Endometrial microvascular endothelial cells (primary cell): ENCODE data around the gene ANKRD11.

GRCh38 chr16:89174617-89175220, 3.2 kb downstream of the CDH15 start:
- RAMPAGE, long total RNA = no peak

GRCh38 chr16:89244831-89245355, 27.4 kb downstream of the ZNF778 start:
- RAMPAGE, long total RNA = no peak

DNA sequence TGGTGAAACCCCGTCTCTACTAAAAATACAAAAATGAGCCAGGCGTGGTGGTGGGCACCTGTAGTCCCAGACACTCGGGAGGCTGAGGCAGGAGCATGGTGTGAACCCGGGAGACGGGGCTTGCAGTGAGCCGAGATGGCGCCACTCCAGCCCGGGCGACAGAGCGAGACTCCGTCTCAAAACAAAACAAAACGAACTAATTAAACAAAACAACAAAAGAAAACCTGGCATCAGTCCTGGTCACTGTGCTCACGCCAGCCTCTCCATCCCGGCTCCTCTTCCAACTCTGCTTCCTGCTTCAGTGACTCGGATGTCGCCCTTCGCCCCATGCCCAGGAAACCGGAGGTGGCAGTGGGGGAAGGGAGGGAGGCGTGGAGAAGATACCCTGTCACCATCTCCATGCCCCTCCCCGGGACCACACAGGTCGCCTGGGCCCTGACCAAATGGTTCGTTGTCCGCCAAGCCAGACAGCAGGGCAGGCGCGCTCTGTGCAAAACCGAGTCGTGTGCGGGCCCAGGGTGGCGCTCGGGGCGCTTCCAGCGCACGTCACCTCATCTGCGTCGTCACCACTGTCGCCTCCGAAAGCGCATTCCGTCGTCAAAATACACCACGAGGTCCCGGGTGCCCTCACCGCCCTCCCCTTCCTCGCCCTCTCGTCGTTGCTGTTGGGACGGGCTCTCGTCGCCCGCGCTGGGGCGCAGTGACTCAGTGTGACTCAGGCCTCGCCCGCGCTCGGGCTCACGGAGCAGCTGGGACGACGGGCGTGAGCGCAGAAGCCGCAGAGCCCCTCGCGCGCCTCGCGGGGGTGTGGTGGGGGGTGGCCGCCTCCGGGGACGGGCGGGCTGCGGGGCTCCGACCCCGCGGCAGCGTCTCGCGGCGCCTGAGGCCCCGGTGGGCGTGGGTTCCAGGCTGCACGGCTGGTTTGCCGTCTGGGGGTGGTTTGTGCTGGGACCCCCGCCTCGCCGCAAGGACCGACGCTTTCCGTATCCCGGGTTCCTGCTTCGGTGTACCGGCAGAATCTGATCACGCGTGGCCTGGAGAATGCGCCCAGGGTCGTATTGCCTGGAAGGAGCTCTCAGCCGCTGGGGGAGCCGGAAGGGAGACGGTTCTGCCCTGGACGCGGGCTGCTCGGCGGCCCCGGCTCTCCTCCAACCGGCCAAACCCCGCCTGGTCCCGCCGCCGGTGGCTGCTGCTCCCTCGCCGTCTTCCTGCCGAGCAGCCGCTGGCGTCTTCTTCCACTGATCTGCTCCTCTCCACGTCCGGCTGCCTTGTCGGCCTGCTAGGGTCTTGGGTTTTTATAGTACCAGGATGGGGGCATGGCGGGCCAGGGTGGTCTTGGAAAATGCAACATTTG, 39.4 kb downstream of the ZNF778 start:
- RAMPAGE, long total RNA = no peak

- RAMPAGE, long total RNA = no peak
These were observed 92.5 kb downstream of the ZNF778 start for GRCh38 chr16:89309707-89310795.

DNA sequence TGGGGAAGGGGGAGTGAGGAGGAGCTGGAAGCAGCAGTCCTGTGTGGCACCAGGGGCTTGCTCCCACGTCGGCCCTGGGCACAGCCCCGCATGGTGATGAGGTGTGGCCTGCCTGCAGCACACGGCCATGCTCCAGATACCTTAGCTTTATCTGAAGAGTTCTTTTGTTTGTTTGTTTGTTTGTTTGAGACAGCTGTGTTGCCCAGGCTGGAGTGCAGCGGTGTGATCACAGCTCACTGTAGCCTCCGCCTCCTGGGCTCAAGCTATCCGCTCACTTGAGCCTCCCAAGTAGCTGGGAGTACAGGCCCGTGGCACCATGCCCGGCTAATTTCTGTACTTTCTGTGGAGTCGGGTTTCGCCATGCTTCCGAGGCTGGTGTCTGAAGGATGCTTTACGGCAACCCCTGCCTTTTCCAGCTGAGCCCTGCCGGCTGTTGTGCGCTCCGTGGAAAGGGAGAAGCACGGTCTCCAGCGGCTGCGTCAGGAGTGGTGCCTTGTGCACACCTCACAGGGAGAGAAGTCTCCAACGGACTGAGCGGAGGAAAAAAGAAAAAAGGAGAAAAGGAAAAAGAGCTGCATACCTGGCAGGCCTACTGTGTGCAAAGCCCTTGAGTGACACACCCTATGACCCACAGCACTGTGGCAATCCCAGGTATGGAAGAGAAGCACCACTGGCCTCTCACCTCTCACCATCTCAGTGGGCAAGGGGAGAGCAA, 105.3 kb downstream of the ZNF778 start:
- RAMPAGE, long total RNA = no peak

- RAMPAGE, long total RNA = no peak
These were observed 127.8 kb downstream of the ZNF778 start for GRCh38 chr16:89345347-89345649.

DNA sequence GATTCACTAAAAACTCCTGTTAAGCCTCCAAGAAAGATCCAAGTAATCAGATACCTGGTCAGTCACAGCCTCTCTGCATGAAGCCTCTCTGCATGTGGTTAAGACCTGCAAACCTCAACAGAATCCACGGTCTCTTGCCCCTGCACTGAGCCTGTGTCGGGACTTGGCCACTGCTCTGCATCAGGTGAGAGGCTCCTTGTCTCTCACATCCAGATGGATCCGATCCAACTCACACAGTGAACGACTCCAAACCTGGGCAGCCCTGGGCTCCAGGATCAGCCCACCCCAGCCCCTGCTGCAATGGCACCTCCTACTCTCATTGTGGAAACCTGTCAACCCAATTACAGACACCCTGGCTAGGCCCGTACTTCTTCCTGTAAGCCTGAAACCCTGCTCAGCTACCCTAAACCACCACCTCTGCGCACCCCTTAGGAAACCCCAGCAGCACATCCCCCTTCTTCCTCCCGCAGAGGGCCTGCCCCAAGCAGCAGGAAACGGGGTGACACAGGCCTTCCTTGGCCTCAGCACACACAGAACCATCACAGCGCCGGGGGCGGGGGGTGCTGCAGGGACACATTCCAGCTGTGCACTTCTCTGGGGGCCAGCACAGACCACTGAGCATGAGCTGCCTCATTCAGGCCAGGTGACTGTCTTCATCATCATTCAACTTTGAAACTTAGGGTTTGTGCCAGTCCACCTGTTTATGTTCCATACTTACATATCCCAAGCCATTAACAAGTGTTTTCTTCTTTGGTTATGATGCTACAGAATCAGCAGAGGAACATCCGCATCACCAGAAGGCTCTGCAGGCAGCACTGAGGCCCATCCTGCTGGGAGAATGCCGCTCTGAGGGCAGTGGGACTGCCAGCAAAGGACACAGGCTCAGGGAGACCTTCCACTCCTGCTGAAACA, 129.3 kb downstream of the ANKRD11 start:
- RAMPAGE, long total RNA = no peak

GRCh38 chr16:89372717-89373198, 117.6 kb downstream of the ANKRD11 start:
- RAMPAGE, long total RNA = no peak

- RAMPAGE, long total RNA = no peak
These were observed 116.0 kb downstream of the ANKRD11 start for GRCh38 chr16:89374222-89374998.

DNA sequence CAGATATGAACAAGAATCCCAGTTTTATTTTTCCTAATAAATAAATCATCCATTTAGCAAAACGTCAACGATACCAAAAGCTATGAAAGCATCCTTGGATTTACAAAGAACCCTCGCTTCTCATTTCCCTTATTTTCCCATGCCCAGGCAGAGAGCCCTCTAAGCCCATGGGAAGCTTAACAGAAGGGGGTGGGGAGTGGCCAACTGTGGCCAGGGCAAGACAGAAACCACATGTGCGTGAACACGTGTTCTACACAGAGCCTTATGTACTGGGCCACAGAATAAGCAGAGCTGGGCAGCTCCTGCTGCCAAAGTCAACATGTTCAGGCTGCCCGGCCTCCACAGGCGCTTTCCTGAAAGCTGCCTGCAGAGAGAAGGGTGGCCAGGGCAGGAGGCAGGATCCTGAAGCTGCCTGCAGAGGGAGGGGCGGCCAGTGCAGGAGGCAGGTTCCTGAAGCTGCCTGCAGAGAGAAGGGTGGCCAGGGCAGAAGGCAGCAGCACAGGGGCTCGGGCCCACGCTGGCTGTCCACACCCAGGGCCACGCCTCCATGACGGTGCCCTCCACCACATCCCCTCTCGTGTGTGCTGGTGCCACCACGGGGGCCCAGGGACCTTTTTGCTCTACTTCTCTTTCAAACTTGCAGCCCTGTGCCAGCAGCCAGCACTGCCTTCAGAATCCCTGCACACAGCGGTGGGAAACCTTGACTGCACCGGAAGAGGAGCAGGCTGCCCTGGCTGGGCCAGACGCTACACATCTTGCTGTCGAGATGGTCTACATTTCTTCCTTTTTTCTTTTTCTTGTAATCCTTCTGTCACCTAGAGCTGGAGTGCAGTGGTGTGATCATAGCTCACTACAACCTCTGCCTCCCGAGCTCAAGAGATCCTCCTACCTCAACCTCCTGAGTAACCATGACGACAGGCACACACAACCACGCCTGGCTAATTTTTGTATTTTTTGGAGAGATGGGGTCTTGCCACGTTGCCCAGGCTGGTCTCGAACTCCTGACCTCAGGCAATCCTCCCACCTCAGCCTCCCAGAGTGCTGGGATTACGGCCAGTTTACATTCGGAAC, 79.4 kb downstream of the ANKRD11 start:
- RAMPAGE, long total RNA = no peak

- RAMPAGE, long total RNA = no peak
These were observed 52.5 kb downstream of the ANKRD11 start for GRCh38 chr16:89437492-89438604.

GRCh38 chr16:89489967-89490753, at the start of gene ANKRD11:
TSS of gene ANKRD11 (minus strand) at chr16:89490561.
- RAMPAGE, long total RNA = no peak

DNA sequence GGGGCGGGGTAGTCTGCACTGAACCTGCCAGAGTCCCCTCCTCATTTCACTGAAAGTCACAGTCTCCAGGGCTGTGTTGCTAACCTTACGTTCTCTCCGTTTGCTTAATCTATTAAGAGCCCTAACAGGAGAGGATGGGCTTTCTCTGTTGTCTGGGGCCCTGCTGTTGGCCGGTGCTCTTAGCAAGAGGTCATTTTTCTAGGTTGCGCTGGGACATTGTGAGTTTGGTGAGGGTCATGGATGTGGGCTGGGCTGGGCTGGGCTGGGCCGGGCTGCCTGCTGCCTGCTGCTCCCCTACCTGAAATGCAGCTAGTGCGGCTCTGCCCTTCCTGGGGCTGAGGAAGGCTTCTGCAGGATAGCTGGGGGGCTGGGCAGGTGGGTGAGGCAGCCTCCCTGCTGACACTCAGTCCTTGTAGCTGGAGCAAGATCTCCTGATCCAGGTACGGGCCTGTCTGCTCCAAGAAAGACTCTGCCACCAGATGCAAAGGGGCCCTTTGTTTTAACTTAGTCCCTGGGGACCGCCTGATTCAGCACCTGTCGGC, 4.6 kb downstream of the RPL13 start:
- RAMPAGE, long total RNA = no peak

DNA sequence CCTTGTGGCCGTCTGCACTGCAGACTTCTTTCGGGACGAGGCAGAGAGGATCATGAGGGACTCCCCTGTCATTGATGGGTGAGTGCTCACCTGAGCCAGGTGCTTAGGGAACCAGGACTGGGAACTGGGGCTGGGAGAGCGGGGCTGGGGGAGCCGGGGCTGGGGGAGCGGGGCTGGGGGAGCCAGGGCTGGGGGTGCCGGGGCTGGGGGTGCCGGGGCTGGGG, 16.9 kb downstream of the DPEP1 start:
- RAMPAGE, long total RNA = no peak

GRCh38 chr16:89655350-89655830, 2.1 kb downstream of the CHMP1A start:
- RAMPAGE, long total RNA = no peak

GRCh38 chr16:89724077-89724822, 2.9 kb downstream of the ZNF276 start:
- RAMPAGE, long total RNA = no peak

GRCh38 chr16:89733467-89734181, 12.3 kb downstream of the ZNF276 start:
- RAMPAGE, long total RNA = no peak

- RAMPAGE, long total RNA = no peak
These were observed 1.4 kb downstream of the SPIRE2 start for GRCh38 chr16:89829367-89830293.

DNA sequence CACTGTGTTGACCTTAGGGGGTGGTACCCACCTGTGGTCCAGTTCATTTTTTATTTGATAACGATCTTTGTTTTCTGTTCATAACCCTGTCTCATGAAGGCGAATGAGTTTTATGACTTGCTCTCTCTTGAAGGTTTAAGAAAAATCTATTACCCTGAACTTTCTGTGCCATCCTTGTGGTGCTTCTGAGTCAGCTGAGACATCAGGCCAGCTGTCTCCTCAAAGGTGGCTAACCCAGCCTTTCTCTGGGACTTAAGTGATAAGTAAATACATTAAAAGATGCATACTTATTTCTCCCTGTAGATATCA, 2.0 kb downstream of the SPIRE2 start:
- RAMPAGE, long total RNA = no peak

DNA sequence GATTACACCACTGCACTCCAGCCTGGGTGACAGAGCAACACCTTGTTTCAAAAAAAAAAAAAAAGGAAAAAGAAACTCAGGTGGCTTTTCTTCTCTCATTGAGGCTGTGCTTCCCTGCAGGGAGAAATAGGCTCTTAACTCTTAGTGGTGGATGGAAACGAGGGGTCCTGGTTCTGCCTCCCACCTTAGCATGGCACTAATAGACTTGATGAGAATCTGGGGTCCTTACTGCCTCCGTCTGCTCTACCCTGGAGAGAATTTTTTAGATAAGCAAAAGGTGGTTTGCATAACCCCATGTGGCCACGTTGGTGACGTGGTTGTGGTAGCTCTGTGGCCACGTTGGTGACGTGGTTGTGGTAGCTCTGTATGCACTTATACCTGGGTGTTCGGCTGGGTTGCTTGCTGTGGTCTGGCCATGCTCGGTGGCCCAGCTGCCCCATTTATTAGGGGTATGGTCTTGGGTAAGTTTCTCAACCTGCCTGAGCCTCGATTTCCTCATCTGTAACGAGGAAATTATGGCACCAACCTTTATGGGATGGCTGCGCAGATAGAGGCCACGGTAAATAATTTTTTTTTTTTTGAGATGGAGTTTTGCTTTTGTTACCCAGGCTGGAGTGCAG, 13.0 kb downstream of the SPIRE2 start:
- RAMPAGE, long total RNA = no peak